ENCODE data around the gene FGL2.

- RRBS, result 4% methylated on average over 13 of the region's 61 CpGs
Measured at GRCh38 chr7:76267109-76267641, 35.3 kb upstream of the HSPB1 start.

DNA sequence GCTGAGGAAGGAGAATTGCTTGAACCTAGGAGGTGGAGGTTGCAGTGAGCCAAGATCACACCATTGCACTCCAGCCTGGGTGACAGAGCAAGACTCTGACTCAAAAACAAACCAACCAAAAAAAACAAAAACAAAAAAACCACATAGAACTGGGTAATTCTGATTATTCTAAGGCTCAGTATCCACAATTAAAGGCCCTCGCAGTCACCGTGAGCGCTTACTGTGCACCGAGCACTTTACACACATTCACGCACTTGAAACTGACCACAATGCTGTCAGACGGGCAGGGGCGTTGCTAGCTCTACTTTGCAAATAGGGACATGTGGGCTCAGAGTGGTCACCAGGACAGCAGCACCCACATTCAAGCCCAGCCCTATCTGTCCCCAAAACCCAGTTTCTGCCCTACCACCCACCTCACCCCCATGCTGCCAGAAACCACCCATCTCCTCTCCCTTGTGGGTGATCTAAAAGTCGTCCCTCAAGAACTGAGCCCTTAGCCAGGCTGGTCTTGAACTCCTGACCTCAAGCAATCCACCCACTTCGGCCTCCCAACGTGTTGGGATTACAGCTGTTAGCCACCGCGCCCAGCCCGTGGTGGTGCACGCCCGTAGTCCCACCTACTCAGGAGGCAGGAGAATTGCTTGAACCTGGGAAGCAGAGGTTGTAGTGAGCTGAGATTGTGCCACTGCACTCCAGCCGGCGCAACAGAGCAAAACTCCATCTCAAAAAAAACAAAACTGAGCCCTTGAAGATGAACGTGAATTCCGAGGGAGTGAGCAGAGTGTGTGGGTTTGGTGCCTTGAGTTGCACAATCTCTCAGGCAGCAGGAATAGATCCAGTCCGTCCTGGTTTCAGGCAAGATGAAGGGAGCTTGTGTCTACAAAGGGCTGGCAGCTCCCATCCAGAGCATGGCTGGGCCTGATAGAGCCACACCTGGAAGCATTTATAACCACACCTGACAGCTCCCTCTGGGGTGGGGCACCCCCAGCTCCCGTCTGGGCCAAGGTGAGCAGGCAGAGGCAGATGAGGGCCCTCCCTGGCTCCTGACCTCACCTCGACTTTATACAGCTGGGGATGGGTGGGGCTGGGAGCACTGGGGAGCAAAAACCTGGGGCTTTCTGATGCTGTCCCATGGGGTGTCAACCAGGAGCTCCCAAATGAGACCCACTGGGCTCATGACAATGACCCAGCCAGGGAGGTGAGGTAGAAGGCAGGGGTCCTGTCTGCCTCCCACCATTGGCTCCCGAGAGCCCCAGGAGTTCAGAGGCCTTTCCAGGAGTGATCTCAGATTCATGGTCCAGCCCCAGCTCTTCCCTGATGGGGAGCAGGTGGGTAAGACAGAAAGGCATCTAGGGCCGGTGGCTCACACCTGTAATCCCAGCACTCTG, 5.3 kb upstream of the HSPB1 start:
- RRBS, result no CpG with 5 or more reads among the region's 24 CpGs

DNA sequence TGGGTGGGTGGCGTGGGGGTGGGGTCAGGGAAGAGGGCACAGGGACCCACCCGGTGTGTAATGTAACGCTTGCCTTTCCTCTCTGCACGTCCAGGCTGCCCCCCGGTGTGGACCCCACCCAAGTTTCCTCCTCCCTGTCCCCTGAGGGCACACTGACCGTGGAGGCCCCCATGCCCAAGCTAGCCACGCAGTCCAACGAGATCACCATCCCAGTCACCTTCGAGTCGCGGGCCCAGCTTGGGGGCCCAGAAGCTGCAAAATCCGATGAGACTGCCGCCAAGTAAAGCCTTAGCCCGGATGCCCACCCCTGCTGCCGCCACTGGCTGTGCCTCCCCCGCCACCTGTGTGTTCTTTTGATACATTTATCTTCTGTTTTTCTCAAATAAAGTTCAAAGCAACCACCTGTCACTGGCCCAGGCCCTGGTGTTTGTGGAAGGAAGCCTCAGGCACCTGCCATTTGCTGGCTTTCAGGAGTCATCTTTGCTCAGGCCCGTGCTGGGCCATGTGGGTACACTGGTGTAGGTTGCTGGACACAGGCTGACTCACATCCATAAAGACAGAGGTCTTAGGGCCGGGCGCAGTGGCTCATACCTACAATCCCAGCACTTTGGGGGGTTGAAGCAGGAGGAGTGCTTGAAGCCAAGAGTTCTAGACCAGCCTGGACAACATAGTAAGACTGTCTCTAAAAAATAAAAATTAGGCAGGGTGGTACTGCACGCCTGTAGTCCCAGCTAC, 1.6 kb downstream of the HSPB1 start:
- RRBS, result 11% methylated on average over 4 of the region's 20 CpGs

DNA sequence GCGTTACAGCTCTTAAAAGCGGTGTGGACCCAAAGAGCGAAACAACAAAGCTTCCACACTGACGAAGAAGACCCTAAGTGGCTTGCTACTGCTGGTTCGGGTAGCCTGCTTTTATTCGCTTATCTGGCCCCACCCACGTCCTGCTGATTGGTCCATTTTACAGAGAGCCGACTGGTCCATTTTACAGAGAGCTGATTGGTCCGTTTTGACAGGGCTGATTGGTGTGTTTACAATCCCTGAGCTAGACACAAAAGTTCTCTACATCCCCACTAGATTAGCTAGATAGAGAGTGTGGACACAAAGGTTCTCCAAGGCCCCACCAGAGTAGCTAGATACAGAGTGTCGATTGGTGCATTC, 6.4 kb downstream of the HSPB1 start:
- RRBS, result no CpG with 5 or more reads among the region's 10 CpGs

- RRBS, result no CpG with 5 or more reads among the region's 11 CpGs
Measured at GRCh38 chr7:76322139-76323218, 20.0 kb downstream of the HSPB1 start.

- RRBS, result no CpG with 5 or more reads among the region's 6 CpGs
Measured at GRCh38 chr7:76365908-76366513, 7.2 kb upstream of the YWHAG start.

DNA sequence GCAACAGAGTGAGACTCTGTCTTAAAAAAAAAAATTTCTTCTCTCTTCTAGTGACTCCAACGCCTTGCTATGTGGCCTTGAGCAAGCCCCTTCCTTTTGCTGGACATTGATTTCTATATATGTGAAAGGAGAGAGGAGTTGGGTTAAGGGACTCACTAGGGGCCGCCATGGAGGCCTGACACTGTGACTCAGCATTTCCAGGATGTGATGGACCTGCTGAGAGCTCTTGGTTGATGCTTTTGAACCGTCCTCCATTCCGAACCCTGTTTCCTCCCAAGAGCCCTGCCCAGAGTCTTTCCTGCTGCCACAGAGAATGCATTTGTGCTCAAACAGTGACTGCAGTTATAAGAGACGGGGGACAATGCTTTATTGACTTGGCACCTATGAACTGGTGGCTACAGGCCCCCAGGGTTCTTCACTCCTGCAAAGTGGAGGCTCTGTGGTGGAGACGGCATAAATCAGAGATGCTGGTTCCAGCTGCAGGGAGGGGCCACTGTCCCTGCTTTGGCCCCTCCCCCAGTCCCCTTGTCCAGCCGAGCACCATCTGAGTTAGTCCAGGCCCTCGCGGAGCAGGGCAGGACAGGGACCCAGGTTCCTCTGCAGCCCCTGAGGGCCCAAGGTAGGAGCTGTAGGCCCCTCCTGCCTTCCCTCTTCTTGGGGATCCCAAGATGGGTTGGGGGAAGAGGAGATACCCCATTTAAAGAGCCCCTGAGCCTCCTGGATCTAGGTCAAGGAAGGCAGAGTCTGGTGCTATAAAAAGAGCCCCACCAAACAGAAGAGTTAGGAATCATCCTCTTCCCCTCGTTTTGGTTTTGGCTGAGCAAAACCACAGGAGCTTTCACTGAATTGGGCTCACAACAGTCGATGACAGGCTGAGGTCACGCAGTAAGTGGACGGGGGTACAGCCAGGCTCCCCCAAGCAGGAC, 20.2 kb downstream of the SSC4D start:
- RRBS, result no CpG with 5 or more reads among the region's 13 CpGs

- RRBS, result no CpG with 5 or more reads among the region's 5 CpGs
Measured at GRCh38 chr7:76403911-76404394, 5.5 kb downstream of the SSC4D start.

DNA sequence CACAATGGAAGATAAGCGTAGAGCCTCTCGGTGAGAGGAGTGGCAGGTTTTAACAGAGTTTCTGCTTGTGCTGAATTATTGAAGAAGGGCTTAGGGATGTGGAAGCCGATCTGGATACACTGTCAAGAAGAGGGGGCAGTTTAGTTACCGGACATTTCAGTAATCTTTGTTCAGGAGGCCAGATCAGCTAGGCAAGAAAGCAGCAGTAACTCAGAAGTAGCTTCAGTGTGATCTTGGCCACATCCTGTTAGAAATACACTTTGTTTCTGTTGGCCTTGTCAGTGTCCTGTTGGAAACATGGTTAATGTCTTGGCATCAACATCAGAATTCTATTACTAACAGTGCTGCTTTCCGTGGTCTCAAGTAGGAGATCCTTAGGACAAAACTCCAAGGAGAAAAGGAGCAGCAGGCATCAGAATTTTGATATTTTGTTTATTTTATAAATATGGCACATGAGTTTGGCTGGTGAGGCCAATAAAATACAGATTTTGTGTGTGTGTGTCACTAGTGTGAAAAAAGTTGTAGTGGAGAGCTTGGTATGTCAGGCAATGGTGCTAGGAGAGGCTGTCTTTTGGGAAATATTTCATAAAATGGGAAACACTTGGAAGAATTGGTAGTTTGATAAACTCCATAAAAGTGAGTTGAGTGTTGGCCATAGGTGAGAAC, 40.9 kb upstream of the SPDYE16 start:
- RRBS, result no CpG with 5 or more reads among the region's 5 CpGs

DNA sequence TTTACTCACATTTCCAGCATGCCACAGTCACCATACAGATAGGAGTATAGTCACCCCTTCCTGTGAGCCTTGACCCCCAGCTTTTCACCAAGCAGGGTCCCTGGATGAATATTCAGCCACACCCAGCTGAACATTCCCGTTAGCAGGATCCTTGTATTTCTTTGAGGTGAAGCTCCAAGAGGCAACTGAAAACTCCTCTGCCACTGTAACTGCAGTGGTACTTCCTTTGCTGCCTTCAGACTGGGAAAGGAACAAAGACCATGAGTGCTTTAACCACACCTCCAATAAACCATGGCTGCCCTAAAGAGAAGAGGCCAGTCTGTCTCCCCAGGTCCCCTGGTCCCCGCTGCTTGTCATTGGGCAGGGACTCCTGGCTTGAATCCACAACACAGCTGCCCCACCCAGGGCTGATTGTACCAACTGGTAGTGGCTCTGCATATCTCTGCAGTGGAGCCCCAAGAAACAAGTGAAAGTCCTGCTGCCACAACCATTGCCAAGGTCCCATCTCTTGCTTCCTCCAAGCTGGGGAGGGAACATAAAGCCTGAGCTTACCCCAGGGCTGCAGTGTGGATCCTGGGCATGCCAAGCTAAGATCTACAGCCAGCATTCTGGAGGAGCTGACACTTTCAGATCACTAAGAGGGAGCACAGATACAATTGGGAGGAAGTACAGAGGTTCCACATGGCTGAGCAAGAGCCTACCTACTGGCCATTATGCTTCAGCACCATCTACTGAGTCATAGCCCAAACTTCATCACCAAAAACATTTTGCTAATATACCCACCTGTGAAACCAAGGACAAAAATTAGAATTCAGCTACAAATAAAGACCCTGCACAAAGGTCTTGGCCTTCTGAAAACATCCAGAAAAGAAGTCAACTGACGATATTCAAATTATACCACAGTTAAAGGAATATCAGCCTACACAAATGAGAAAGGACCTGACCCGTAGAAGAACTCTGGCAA, 35.4 kb downstream of the POMZP3 start:
- RRBS, result no CpG with 5 or more reads among the region's 4 CpGs

- RRBS, result no CpG with 5 or more reads among the region's 9 CpGs
Measured at GRCh38 chr7:76605767-76606518, 21.1 kb downstream of the POMZP3 start.

- RRBS, result no CpG with 5 or more reads among the region's 4 CpGs
Measured at GRCh38 chr7:77135021-77135637, 12.7 kb downstream of the CCDC146 start.

GRCh38 chr7:77198960-77200212, at the start of gene FGL2:
Gene FGL2, minus strand, starts transcription at chr7:77199819.
- RRBS, result no CpG with 5 or more reads among the region's 18 CpGs

DNA sequence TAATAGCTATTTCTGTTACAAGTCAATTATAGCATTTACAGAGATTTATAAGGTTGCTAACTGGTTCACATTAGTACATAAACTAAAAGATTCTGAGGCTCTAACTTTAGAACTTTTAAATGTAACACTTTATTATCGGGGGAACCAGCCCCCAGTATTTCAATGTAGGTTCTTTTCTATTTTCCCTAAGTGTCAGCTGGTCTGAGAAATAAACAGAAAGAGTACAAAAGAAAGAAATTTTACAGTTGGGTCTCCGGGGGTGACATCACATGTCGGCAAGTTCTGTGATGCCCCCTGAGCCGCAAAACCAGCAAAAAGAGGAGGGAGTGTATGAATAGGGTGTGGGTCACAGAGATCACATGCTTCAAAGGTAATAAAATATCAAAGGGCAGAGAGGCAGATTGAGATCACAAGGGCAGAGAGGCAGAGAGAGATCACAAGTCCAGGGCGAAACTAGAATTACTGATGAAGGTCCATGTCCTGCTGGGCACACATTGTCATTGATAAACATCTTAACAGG, 19.9 kb upstream of the FGL2 start:
- RRBS, result no CpG with 5 or more reads among the region's 5 CpGs

- RRBS, result no CpG with 5 or more reads among the region's 2 CpGs
Measured at GRCh38 chr7:77223384-77224099, 23.9 kb upstream of the FGL2 start.

DNA sequence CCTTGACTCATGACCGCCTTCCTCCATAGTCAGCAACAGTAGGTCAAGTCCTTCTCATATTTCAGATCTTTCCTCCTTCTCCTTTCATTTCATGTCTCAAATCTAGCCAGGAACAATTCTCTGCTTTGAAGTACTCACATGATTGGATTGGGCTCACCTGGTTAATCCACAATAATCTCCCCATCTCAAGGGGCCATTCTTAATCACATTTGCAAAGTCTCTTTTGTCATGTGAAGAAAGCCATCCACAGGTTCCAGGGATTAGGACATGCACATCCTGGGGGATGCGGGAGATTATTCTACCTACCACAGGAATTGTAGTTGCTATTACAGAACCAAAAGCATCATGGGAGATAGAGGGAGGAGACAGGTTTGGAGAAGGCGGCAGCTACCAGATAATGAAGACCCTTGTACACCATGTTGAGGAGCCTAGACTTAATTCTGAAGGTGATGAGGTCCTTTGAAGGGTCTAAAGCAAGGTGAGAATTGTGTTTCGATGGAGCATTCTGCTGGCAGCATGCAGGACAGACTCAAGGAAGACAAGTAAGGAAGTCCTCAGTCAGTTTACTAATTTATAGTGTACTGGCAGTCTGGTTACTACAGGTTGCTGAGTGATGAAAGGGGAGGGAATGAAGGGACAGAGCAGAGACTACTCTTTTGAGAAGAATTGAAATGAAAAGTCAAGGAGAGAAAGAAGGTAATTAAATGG, 24.8 kb upstream of the FGL2 start:
- RRBS, result no CpG with 5 or more reads among the region's 4 CpGs

DNA sequence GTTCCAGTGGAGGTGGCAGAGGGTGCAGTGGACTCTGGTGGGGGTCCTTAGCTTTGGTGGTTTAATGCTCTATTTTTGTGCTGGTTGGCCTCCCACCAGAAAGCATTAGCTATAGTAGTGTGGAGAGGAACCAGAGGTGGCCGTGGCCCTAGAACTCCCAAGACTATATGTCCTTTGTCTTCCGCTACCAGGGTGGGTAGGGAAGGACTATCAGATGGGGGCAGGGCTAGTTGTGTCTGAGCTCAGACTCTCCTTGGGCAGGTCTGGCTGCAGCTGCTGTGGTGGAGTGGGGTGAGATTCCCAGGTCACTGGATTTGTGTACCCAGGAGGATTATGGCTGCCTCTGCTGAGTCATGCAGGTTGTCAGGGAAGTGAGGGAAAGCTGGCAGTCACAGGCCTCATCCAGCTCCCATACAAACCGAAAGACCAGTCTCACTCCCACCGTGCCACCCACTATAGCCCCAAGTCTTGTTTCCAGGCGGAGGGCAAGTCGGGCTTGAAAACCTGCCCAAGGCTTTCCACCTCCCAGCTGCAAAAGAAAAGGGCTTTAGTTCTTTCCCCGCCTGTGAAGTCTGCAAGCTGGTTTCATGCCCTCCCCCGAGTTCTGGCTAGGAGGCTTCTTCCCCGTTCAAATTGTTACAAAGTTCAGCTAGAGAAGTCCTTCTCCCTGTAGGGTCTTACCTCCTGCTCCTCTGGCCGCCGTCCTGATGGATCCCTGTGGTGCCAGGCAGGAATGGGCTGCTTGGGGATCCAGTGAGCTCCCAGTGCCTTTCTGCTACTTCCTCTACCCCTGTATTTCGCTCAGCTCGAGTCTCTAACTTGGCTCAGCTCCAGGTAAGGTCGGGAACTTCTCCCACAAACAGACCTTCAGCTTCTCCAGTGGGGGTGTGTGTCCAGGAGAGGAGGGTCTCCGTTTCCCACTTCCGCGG, 106.7 kb upstream of the FGL2 start:
- RRBS, result no CpG with 5 or more reads among the region's 17 CpGs

DNA sequence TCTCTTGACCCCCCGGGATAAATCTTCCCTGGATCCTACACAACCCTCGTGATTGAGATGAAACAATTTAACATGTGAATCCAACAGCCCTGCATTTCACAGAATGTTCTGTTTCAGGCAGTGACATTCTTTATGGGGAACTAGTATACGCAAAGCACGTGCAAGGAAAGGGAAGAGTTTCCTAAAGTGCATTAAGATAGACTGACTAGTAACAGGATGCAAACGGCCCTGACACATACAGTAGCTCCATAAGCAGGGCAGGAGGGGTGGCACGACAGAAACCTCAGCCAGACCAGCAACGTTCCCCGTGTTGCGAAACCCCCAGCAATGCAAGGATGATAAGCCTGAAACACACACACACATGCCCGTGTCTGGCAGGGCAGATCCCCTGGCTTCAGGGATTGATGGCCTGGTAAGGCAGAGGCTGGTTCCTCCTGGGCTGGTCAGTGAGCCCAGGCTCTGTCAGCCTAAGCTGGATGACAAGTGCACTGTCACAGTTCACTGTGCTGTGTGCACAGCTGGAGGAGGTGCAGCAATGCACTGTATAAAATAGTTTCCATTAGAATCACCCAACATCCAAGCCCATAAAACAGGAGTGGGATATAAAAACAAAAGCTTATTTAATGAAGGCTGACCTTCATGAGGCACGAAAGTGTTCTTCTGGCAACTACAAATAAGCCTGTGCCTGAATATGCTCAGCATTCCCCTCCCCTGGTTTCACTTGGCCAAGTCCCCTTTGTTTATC, 89.0 kb downstream of the GSAP start:
- RRBS, result no CpG with 5 or more reads among the region's 11 CpGs

DNA sequence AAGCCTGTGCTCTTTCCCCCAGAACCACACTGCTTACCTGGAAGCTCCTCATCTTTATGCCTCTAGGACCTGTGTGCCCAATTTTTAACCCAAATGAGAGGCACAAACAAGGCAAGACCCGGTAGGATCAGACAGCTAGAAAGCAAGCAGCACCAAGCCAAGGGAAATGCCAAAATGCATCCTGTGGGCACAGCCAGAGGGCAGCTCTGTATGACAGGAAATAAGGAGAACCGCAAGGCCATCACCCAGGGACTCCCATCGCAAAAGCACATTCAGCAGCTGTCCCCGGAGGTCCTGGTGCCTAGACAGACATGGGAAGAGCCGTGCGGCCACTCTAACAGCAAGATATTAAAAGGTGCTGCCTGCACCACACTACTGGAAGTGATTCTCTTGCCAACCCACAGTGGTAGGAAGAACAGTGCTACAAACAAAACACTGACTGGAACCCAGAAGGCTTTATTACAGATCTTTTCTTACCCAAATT, 88.0 kb downstream of the GSAP start:
- RRBS, result no CpG with 5 or more reads among the region's 6 CpGs

DNA sequence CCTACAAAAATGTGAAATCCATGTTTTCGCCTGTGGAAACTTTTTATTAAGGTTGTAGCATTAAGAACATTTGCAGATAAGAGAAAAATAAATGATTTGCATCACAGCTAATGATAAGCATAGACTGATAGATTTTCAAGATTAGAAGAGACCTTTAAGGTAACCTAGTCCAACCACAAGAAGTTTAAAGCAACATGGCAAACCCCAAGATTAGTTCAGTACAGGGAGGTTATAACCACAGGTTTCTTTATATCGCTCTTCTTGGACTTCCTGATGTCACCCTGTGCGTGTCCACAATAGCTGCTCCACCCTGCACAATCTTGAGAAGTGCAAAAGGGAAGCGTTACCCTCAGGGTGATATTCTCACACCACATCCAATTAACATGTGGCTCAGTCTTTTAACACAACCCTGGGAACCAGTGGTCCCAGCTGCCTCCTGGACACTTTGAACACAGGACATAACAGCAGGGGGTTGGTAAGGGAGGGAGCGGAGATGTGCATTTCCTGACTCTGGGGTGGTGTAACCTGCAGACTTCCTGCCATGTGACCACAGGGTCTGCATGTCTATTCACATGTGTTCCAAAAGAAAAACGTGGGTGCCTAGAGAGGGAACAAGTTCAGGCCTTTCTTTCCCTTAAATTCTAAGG, 64.7 kb downstream of the GSAP start:
- RRBS, result no CpG with 5 or more reads among the region's 6 CpGs